H4 (cell line): ENCODE results near the genes TEX10 and RNF20.

GRCh38 chr9:99123096-99123936 lies 18.4 kb downstream of the TGFBR1 start:
- RAMPAGE, long total RNA: no peak

DNA sequence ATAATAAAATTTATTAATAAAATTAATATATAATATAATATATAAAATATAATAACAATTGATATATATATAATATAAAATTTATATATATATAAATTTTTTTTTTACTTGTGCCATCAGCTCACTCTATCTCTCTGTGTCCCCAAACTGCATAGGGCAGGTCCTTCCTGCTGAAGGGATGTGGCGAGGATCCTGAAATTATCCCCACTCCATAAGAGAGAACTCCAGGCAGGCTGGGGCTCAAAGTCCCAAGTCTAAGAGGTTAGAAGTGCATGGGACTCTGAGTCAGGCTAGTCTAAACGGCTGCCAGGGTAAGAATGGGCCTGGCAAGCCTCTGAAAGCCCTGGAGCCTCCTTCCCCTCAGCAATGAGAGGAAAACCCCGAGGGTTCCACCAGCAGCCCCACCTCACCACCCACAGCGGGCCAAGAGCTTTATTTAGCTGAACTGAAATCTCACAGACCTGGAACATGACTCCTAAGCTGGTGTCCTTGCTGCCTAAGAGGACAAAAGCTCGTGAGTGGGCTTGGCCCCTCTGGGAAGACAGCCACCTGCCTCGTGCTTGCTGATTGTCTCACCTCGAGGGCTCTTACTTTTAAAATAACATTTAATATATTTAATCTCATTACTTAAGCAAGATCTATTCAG lies 135.5 kb downstream of the SEC61B start:
- RAMPAGE, long total RNA: no peak

DNA sequence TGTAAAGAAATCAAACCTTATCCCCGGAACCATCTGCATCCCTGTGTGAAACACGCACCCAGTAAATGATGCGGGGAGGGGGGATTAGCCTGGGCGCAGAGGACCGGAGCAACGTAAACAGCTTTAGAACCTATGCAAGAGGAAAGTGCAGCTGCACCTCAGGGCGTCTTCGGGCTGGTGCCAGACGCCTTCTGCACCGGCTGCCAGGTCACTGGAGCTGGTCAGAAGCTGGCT lies 593 bp upstream of the NR4A3 start:
- RAMPAGE, long total RNA: no peak

GRCh38 chr9:99829479-99829716 lies 7.7 kb downstream of the NR4A3 start:
- RAMPAGE, long total RNA: no peak

DNA sequence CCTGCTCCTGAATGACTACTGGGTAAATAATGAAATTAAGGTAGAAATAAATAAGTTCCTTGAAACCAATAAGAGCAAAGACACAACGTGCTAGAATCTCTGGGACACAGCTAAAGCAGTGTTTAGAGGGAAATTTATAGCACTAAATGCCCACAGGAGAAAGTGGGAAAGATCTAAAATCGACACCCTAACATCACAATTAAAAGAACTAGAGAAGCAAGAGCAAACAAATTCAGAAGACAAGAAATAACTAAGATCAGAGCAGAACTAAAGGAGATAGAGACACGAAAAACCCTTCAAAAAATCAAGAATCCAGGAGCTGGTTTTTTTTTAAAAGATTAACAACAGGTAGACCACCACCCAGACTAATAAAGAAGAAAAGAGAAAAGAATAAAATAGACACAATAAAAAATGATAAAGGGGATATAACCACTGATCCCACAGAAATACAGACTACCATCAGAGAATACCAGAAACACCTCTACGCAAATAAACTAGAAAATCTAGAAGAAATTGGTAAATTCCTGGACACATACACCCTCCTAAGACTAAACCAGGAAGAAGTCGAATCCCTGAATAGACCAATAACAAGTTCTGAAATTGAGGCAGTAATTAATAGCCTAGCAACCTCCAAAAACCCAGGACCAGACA lies 81.1 kb downstream of the INVS start:
- RAMPAGE, long total RNA: no peak

DNA sequence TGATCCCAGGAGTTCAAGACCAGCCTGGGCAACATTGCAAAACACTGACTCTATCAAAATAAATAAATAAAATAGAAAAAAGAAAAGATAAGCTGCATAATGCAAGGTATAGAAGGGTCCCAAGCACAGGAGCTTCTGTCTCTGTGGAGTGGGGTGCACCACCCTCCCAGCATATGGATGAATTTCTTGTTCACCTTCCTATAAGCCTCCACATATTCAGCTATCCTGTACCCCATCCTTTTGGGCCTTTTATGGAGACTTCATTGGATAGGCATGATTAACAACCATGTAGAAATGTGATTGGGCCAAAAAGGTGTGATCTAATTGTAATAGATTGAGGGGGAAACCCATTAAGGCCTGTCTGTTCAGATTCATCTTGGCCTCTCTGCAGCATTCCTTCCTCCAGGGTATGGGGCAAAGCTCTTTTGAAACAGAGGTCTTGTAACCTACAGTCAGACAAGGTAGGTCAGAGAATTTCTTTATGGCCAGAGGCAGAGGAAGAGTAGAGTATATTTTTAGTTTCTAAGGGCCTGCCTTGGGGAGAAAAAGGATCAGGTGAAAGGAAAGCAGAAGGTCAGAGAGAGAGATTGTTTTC lies 98.4 kb downstream of the INVS start:
- RAMPAGE, long total RNA: no peak

GRCh38 chr9:100352743-100353225 lies at the start of gene TEX10:
TSS of gene TEX10 (minus strand) at chr9:100352942.
- RAMPAGE, long total RNA: start-site peak on the minus strand at chr9:100352899-100352935, 120 reads

GRCh38 chr9:100425623-100426234 lies 1.2 kb upstream of the MSANTD3 start:
- RAMPAGE, long total RNA: no peak

- RAMPAGE, long total RNA: no peak
Observed at GRCh38 chr9:101400135-101400464, 1.4 kb downstream of the ZNF189 start.

- RAMPAGE, long total RNA: no peak
Observed at GRCh38 chr9:101533095-101534450, at the start of gene RNF20. TSS of gene RNF20 (plus strand) at chr9:101533853.

DNA sequence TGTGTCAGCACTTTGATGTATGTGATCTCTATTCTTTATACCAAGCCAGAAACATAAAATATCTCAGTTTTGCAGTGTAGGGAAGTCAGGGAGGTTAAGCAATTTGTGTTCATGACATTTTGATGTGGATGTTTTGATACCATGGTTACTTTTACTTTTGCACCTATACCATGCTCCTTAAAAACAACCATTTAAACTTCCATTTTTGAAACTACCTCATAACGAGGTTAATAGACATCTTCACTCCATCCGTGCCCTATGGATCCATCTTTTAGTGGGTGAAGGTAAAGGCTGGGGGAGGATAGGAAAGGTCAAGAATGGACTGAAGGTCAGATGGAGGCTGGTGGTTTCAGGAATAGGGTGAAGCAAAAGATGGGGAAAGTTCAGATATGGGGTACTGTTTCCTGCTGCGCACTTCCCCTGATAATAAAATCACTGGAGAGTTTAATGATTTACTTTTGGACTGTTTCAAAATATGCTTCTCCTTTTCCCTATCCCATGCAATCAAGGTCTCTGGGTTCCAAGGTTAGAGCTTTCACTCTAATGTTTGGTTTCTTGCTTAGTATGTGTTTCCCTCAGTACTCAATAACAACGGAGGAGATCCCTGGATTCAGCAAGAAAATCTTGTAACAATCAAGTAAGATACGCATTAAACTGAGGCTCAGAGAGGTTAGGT lies 10.7 kb upstream of the PPP3R2 start:
- RAMPAGE, long total RNA: no peak

DNA sequence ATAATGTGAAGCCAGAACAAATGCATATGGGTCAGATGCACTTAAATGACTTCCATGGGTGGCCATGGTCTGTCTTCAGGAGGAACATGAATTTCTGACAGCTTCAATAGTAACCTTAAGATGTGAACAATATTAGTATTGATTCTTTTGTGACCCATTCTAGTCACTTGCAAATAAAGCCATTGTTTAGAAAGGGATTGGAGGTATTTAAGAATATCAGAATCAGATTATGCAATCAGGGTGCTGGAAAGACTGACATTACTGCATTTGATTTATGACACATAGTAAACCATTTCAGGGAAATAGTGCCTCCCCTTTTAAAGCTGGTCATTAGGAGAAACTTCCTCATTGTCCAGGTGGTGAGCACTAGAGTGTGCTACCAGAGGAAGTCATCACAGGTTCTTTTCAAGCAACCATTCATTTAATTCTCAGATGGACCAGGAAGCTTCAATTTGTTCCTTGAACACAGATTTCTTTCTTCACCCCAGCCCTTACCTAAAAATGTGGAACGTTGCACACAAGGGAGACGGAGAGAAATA lies 32.1 kb downstream of the GRIN3A start:
- RAMPAGE, long total RNA: no peak

DNA sequence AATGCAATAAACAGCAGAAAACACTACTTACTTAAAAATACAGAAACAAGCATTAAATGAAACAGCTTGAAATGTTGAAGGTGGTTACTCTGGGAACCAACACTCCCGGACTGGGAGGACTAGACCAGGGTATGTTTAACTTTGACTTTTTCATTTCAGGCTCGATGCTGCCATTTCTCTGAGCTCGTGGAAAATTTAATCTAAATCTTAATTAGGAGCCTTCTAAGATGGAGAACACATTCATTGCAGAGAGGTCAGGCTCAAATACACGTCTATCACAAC lies 497 bp upstream of the NIPSNAP3A start:
- RAMPAGE, long total RNA: no peak

- RAMPAGE, long total RNA: no peak
Observed at GRCh38 chr9:104748628-104749177, 1.2 kb downstream of the NIPSNAP3A start.

- RAMPAGE, long total RNA: no peak
Observed at GRCh38 chr9:104794078-104794677, 30.2 kb downstream of the NIPSNAP3B start.

DNA sequence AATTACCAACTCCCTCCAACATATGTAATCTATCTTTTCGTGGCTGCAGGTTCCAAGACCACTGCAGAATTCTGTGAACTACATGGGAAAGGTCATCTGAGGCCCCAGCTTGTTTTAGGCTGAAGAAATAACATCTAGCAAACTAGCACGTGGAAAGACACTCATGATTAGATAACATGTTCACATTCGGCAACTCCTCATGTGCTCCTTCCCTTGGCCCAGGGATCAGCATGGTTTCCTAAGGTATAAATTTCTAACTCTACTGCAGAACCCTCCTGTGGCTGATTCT lies 58.2 kb downstream of the NIPSNAP3B start:
- RAMPAGE, long total RNA: no peak

DNA sequence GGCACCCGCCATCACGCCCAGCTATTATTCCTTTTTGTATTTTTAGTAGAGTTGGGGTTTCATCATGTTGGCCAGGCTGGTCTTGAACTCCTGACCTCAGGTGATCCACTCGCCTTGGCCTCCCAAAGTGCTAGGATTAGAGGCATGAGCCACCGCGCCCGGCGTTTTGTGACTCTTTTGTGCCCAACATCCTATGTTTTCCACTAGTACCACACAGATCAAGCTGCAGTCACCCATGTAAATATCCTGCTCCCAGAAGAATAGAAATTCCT lies 61.4 kb downstream of the ABCA1 start:
- RAMPAGE, long total RNA: no peak

- RAMPAGE, long total RNA: no peak
Observed at GRCh38 chr9:104918496-104919479, 9.2 kb downstream of the ABCA1 start.

DNA sequence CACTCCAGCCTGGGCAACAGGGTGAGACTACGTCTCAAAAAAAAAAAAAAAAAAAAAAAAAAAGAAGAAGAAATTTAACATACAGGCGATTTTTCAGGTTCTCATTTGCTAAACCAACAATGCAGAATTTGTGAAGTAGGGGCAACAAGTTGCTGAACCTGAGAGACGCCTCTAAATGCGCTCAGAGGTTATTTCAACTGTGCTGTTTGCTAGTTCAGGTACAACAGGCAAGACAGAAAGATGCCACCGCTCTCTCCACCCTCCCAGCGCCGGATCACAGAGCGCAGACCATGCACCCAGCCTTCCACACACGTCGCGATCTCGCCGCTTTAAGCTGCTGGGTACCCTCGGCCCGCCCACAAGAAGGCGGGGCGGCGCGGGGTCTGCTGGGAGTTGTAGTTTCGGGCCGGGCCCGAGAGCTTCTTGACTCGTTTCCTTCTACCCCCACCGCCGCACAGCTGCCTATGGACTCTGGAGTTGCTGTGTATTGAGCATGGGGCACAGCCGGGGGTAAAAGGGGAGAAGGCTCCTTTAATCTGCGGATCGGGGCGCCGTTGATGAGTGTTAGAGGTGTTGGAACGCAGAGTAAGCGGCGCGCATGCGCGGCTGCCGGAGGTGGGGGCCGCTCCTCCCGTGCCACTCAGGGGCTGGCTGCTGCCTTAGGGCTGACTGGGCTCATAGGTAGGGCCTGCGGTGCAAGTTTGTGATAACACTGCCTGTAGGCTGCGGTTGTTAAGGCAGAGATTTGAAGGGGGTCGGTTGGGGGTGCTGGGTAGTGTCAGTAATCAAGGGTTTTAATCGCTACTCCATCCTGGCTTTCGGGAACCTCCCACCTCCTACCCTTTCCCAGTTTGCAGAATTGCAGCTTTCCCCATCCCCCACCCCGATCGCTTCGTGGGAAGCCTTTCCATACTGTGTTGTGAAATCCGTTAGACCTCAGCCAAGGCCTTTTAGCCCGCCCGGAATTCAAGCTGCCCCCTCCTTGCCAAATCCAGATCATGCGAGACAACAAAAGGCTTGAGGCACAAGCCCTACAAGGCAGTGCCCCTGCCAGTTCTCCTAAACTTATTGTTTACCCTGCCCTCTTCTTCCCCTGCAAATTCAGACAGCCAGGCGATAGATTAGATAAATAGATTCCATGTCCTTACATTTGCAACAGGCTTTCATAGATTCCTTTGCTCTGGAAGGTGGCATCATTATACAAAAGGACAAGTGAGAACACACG lies 40.4 kb upstream of the ABCA1 start:
- RAMPAGE, long total RNA: no peak

DNA sequence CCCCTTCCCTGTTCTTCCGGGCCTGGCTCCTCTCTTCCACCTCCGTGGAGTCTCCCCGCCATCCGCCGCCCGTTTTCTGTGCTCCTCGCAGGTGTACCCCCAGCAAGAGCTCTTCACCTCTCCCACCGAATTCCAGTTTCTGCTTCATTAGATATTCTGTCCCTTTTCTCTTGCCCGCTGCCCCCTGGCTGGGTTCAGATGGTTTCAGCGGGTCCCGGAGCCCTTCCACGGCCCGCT lies 720 bp downstream of the SLC44A1 start:
- RAMPAGE, long total RNA: no peak